NALM6 (cell line): ENCODE measurements around a stretch of chr4.

DNA sequence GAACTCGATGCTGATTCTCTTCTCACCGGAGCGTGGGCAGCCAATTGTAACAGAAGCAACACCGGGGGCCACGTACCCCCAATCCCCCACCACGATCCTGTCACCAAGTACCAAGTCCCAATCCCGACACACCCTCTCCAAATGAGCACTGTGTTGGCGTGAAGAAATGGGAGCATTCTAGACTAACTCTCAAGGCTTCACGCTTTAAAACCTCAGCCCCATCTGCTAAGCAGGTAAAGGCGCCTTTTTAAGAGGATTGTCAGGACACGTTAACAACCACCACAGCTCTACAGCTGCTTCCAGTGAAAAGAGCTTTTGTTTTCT lies 16.8 kb downstream of the WDR1 start:
- PRO-cap = no peak

- PRO-cap = no peak
These were observed 8.1 kb downstream of the WDR1 start for GRCh38 chr4:10108296-10109163.

DNA sequence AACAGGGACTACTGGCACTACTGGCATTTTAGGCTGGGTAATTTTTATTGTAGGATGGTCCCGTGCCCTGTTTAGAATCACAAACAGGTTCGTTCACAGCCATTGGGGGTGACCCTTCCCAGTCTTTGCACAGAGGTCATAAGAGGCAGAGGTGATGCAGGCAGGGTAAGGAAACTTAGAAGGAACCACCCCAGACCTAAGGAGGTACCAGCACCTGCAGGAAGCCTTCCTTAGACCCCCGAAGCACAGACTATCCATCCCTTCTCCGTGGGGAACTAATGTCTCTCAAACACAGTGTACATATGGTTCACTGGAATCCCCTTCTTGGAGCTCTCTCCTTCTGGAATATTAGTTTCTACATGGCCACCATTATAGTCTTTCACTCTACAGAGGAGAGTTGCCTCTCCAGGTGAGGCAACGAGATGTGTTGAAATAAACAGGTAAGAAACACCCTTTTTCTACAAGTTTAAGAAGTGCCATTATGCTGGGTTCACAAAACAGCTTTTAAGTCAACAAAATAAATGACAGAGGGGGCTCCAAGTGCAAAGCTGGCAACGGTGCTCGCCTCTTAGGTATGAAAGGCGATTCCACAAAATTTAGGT lies 4.4 kb downstream of the WDR1 start:
- PRO-cap = no peak

DNA sequence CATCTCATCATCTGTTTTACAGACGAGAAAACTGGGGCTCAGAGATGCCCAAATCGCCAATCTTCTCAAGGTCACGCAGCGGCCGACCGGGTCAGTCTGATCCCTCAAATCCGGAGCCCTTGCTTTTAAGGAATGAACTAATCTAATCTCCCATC lies 1.1 kb downstream of the WDR1 start:
- PRO-cap = no peak

GRCh38 chr4:10120386-10120754 lies 3.8 kb upstream of the WDR1 start:
- PRO-cap = no peak

DNA sequence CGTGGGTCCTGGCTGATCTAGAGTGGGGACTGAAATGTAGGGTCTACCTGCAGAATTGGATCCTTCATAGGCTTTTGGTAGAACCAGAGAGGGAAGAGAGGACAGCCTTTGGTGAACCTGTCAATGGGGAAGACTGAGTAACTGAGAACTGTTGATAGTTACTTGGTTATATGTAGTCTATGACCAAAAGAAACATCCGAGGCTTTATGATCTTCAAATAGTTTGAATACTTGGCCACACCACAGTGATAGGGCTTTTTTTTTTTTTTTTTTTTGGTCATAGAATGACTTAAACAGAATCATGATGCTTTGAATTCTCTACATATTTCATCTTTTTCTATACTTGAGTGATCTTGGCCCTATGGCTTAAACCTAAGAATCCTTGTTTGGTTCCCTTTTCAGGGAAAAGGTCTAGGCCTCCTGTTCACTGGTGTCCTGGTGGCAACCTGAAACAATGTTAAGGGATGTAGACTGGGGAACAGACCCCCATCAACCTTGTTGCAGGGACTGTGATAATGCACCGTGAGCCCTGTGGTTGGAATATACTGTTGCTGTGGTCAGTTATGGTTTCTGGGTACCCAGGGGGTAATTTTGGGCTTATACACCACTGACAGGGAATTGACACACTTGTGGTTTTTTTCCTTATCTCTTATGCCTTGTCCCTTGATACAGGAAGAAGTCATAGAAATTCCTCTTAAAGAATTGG lies 63.8 kb upstream of the WDR1 start:
- PRO-cap = no peak

DNA sequence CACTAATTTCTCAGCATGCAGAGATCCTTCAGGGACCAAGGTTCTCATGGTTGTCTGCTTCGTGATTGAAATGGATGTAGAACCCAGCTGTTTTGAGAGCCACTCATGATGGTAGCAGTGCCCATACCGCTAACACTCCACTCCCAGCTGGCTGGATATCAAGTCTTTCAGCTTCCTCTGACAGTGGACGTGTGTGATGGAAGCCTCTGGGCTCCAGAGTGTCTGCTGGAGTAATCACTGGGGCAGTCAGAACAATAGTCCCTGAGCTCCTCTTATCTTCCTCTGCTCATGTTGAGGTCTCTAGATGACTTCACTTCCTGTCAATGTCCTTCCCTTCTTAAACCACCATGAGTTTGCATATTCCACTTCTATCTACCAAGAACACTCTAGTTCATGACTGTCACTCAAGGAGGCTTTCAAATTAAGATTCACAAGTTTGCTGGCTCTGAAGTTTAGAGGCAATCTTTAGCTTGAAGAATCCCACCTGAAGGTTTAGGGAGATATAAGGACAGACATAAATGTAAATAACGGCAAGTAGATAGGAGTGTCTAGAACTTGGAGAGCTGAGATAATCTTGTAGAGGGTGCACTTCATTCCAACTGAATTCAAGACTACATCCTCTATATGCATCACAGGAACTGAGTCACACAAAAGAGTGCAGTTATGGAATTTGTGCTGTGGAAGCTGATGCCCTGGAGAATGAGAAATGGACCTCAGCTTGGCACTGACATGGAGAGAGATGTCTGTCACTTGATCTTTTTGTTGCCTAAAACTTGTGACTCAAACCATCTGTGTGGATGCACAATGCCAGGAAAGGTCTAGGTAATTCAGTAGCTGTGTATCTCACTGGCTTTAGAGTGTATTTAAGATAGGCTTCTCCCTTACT lies 64.6 kb upstream of the WDR1 start:
- PRO-cap = no peak

GRCh38 chr4:10449699-10450336 lies 7.4 kb downstream of the ZNF518B start:
- PRO-cap = no peak

DNA sequence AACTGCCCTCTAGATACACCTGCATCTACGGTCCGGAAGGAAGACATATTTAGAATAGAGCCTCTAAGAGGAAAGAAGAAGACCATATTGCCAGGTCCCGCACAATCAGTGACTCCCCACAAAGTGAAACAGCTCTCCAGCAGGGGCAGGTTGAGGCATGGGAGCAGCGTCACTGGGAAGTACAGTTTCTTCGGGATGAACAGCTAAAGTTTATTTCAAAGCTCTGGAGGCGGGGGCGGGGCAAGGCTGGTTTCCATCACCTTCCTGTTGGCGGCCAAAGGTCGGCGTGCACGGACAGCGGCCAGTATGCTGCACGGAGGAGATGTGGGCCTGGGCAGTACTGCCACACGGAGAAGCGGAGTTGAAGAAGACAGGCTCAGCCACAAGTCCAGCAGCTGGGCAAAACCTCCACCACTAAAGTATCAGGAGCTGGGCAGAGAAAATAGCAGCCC lies 914 bp upstream of the ZNF518B start:
- PRO-cap = no peak

DNA sequence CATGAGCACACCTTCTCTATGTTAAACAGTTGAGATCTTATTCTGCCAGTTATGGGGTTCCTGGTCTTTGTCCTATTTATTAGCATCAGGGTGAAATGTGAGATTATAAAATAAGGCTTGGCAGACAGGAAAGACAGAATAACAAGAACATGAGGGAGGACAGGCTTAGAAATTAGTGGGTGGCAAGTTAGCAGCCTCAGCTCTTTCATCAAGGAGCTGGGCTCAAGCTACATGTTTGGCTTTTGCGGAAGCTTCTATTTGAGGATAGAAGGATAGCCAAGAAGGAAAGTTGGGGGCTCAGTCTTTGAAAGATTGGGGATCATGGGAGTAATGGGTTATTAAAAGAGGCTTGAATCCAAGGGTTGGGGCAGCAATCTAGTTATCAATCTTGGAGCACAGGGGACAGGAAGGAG lies 51.8 kb upstream of the CLNK start:
- PRO-cap = no peak

- PRO-cap = no peak
These were observed 355.0 kb downstream of the HS3ST1 start for GRCh38 chr4:11073688-11074113.

- PRO-cap = no peak
These were observed 60.6 kb upstream of the HS3ST1 start for GRCh38 chr4:11489295-11489705.

GRCh38 chr4:11587706-11588184 lies 159.1 kb upstream of the HS3ST1 start:
- PRO-cap = no peak

- PRO-cap = no peak
These were observed 3.1 kb upstream of the NKX3-2 start for GRCh38 chr4:13546895-13548312.

DNA sequence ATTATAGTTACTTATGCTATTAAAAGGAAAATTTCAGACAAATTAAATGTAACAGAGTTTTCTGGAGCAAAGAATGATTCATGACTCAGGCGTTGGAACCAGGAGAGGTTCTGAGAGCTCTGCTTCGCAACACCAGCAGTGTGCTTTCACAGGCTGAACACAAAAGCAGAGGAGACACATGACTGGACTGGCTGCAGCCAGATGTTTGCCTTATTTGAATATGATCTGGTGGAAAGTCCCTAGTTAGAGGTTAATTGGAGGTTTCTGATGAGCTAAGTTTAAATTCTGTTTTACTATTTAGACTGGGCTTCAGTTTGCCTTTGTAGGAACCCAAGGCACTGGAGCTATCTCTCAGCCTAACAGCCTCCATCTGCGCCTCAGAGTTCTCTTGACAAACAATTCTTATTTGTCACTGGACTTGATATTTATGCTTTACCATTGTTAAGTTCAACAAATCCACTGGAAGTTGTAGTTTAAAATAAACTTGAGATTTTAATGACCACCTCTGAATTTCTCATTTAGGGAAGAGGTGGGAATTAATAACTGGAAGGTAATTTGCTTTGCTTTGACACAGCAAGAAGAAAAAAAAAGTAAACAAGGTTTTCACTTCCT lies 16.1 kb downstream of the BOD1L1 start:
- PRO-cap = no peak

- PRO-cap = no peak
These were observed 14.1 kb downstream of the BOD1L1 start for GRCh38 chr4:13613259-13613998.

GRCh38 chr4:13840563-13841459 lies 213.3 kb upstream of the BOD1L1 start:
- PRO-cap = no peak

GRCh38 chr4:13991134-13991631 lies 363.7 kb upstream of the BOD1L1 start:
- PRO-cap = no peak

DNA sequence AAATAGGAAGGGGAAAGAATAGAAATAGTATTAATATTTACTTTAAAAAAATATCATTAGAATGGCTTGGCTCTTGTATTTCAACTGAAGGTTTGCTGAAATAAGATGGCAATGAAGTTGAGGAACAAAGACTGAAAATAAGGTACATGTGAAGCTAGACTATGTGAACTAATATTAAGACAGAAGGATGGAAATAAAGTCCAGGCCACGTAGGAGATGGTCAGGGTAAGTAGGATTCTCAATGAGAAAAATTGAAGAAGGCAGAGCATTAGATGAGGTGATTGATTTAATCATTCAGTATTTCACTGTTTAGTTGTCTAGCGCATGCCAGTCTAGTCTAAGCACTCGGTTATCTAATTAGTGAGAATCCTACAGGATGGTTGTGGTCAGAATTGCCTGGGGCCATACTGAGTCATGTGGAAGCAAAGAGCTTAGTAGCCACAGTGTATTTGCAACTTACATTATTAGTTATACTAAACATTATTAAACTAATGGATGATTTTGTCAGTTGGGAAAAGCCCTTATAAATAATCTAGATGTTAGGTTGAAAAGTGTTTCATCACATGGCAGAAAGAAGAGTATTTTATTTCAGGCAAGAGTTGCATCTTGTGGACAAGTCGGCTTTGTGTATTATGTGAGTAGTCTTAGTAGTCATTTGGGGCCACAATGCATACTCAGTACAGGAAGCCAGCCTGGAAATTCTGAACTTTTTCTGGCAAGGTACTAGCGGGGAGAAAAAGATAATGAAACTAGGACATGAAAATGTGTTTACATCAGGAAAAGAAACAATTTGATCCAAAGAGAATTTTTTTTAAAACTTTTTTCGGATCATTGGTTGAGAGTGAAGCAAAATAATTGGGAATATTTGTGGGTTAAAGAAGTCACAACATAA lies 31.8 kb downstream of the CPEB2 start:
- PRO-cap = no peak

GRCh38 chr4:15077789-15078441 lies 75.6 kb downstream of the CPEB2 start:
- PRO-cap = no peak